Heart (tissue), 3 donors: ENCODE results near the genes NSG2 and NOP16.

DNA sequence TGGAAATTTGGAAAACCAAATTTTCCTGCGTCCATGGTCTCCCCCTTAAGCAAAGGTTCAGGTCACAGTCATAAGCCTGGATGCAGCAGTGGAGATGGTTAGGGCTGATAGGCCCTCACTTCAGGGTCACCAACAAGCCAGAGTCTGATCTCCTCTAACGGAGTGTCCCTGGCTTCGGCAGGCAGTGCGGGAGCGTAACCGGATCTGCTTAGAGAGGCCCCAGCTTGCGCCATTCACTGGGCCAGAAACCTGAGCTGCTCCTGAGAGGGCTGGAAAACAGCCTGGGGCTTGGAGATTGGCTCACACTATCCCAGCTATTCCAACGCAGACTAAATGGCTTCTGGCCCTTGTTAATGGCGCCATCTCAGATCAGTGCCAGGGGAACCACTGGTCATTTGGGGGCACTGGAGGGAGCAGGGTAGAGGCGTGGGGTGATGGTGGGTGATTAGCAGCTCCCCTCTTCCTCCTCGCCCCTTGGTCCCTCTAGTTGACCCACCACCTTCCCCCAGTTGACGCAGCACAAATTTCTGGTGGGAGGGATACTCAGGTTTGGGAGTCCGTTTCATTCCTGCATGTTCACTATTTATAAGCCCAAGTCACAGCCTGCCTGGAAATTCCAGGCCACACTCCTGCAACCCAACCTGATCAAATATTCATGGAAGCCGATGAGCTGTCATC lies 134.7 kb upstream of the CPEB4 start:
- RAMPAGE, long total RNA, 2 experiments, result no peak in any of the 2 experiments

GRCh38 chr5:173839114-173839513 lies 49.0 kb upstream of the CPEB4 start:
- RAMPAGE, long total RNA, 2 experiments, result no peak in any of the 2 experiments

DNA sequence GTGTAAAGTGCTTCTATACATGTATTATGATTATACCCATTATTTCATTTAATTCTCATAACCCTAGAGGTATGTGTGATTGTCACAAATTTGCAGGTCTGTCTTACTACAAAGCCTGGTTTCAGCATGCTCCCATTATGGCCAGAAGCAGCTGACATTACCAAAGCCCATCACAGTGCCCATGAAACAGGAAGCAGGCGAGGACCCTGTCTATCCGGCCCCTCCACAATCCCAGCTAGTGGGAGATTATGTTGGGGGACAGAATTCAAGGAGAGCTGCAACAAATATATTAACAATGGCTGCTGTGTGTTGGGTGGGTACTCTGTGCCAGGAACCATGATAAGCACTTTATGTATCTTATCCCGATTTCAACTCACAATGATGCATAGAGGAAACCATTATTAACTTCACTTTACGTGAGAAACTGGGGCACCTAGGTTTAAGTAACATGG lies 22.5 kb upstream of the CPEB4 start:
- RAMPAGE, long total RNA, 2 experiments, result no peak in any of the 2 experiments

DNA sequence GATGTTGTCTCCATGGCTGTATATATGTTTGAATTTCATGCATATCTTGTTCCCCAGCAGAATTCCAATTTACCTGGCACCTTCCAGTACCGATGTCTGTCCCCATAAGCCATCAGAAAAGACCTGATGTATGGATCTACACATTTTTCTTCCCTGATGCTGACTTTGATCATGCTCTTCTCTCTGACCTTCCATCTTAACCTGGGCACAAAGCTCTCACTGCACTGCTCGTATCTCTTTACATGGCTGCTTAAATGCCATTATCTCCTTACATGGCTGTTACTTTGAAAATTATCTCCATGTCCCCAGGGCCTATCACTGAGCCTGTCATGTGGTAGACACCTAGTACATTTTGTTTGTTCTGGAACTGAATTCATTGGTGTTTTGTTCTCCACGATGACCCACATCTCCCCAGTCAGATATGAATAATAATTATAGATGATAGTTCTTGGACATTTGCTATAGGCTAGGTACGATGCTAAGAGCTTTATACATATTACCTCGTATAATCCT lies 10.0 kb upstream of the CPEB4 start:
- RAMPAGE, long total RNA, 2 experiments, result start-site peak on the minus strand in 1 of 2 experiments, centred at position 204 of the sequence, 19 reads per replicate

DNA sequence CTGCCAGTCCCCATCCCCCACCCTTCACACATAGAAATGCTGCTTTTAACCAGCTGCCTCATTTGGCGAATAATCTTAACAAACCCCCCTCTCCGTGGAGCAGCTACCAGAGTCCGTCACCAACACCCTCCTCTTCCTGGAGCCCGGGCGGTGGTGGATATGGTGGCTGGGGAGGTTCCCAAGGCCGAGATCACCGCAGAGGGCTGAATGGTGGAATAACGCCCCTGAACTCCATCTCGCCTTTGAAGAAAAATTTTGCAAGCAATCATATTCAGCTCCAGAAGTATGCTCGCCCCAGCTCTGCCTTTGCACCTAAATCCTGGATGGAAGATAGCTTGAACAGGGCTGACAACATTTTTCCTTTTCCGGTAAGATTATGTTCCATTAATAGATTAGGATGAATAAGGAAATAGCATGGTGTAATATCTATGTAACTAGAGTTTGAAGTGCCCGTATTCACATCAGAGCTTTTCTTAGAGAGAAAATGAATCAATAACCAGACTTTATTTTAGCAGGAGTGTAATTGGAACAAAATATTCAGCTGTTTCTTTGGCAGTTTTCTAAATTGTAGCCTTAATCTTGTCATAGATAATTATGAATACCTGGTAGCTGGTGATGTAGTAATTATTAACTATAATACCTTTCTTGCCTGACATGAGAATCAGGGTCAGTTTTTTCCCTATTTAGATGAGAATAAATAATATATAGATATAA lies 2.5 kb downstream of the CPEB4 start:
- RAMPAGE, long total RNA, 2 experiments, result no peak in any of the 2 experiments

DNA sequence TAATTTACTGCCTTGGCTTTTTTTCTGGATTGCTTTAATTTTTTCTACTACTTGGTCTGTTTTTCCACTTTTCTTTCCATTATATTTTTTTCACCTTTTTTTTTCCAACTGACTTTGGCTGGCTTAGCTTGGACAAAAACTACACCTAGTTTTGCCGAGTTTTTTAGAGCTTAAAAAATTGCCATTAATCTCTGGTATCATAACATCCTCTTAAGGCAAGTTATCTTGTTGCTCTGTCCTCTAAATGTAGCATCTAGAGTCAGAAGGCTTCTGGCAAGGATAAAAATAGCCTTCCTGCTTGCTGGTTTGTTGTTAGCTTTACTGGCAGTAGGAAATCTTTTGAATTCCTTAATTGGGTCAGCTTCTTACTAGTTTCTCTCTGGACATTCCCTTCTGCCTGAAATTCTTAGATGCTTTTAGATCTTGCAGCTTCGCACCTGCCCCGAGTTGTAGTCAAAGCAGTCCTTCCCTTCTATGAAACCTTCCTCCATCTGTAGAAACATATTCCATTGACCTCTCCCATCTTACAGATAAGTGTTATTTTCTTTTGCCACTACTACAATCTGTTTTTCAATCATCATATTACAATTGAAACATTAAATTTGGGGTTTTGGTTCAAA lies 35.6 kb downstream of the CPEB4 start:
- RAMPAGE, long total RNA, 2 experiments, result no peak in any of the 2 experiments

- RAMPAGE, long total RNA, 2 experiments, result no peak in any of the 2 experiments
Measured at GRCh38 chr5:173957610-173959095, 30.8 kb upstream of the C5orf47 start.

DNA sequence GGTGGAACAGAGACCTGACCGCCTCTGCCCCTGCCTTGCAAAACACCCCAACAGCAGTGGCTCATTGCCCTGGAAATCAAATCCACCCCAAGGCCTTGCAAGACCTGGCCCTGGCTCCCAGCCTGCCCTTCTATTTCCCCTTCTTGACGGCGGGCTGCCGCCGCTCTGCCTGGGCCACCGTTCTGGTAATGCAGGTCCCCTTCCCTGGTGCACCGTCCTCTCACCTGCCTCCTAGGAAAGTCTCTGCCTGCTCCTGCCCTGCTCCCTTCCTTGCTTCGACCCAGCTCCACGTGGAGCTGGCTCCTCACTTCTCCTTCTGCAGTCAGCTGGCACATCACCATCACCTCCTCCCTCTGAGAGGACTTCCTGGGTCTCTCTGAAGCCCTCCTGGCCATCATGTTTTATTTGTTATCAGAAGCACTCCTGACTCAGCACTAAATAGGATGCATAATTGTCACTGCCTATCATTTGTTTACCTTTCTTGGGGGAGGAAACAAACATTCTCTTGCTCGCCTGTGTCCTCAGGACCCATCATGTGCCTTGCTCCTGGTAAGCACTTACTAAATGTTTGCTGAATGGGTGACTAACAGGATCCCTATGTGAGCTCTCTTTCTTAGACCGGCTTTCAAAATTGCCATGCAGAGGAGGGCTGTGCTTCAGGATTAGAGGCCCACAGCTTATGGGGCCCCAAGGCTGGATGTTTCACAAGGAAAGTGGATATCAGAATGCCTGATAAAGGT lies 19.7 kb upstream of the C5orf47 start:
- RAMPAGE, long total RNA, 2 experiments, result no peak in any of the 2 experiments

- RAMPAGE, long total RNA, 2 experiments, result no peak in any of the 2 experiments
Measured at GRCh38 chr5:174045477-174045959, at the start of gene NSG2. TSS of gene NSG2 (plus strand) at chr5:174045706.

- RAMPAGE, long total RNA, 2 experiments, result no peak in any of the 2 experiments
Measured at GRCh38 chr5:175059828-175060454, 335.6 kb downstream of the MSX2 start.

DNA sequence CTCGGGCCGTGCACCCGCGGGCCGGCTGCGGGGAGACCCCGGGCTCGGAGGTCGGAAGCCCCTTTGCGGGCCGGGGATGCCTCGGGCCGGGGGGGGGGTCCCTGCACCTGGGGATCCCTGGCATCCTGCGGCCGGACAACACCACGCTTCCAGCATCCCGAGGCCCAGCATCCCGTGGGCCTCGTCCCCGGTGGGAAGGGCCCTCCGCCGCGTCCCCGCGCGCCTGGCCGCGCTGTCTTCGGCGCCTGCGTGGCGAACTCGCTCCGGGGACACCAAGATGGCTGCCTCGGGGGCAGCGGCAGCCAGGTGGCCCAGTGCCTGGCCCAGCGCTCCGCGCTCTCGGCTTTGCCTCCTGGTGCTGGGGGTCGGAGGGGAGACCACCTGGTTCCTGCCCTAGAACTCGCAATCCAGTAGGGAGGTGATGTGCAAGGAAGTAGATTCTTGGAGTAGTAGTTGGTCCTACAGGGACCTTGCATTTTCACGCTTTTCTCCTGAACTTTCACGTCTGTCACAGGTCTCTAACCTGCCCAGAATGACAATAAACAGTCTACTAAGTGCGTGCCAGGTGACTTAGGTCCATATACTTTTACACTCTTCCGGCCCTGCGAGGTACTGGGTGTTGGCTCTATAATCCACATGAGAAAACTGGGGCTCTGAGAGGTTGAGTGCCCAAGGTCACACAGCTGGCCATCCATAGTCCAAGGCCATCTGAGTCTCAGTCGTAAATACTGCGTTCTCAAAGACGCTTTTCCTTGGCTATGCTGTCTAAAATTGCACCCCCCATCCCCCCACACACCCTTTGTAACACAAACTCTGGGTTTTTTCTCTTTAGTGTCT lies 579 bp downstream of the SFXN1 start:
- RAMPAGE, long total RNA, 2 experiments, result no peak in any of the 2 experiments

DNA sequence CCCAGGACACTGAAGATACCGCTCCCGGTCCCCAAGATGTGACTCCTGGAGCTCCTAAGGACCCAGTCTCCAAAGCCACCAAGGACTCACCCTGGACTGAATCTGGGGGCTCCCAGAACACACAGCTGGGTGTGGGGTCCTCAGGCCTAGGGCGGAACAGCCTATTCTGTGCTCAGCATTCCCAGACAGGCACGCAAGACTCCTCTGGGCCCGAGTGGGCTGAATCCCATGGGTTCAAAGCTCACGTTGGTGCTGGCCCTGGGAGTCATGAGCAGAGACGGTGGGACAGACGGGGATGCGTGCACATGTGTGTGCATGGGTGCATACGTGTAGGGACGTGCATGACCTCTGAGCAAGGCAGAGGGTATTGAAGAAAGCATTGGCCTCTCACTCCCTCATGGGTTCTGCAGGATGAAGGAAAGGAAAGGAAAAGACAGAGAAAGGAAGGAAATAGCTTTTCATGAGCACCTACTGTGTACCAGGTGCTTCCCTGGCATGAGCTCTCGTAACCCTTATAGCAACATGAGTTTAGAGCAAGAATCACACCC lies 50.2 kb downstream of the HRH2 start:
- RAMPAGE, long total RNA, 2 experiments, result no peak in any of the 2 experiments

GRCh38 chr5:175867817-175868612 lies 3.4 kb upstream of the CPLX2 start:
- RAMPAGE, long total RNA, 2 experiments, result no peak in any of the 2 experiments

GRCh38 chr5:176270229-176270708 lies 32.0 kb downstream of the SIMC1 start:
- RAMPAGE, long total RNA, 2 experiments, result no peak in any of the 2 experiments

- RAMPAGE, long total RNA, 2 experiments, result no peak in any of the 2 experiments
Measured at GRCh38 chr5:176341755-176342192, 19.8 kb downstream of the KIAA1191 start.

GRCh38 chr5:176386581-176387070 lies 1.8 kb downstream of the NOP16 start:
- RAMPAGE, long total RNA, 2 experiments, result no peak in any of the 2 experiments

- RAMPAGE, long total RNA, 2 experiments, result start-site peak on the plus strand in 2 of 2 experiments, at chr5:176388748-176388806 at its widest, 1,106 to 5,403 reads per replicate; start-site peak on the minus strand in 2 of 2 experiments, at chr5:176388298-176388613 at its widest, 293 to 1,219 reads per replicate
Measured at GRCh38 chr5:176387807-176388892, at the start of gene NOP16. TSS of gene NOP16 (minus strand) at chr5:176388598.

- RAMPAGE, long total RNA, 2 experiments, result no peak in any of the 2 experiments
Measured at GRCh38 chr5:176537674-176538017, 444 bp upstream of the RNF44 start.

DNA sequence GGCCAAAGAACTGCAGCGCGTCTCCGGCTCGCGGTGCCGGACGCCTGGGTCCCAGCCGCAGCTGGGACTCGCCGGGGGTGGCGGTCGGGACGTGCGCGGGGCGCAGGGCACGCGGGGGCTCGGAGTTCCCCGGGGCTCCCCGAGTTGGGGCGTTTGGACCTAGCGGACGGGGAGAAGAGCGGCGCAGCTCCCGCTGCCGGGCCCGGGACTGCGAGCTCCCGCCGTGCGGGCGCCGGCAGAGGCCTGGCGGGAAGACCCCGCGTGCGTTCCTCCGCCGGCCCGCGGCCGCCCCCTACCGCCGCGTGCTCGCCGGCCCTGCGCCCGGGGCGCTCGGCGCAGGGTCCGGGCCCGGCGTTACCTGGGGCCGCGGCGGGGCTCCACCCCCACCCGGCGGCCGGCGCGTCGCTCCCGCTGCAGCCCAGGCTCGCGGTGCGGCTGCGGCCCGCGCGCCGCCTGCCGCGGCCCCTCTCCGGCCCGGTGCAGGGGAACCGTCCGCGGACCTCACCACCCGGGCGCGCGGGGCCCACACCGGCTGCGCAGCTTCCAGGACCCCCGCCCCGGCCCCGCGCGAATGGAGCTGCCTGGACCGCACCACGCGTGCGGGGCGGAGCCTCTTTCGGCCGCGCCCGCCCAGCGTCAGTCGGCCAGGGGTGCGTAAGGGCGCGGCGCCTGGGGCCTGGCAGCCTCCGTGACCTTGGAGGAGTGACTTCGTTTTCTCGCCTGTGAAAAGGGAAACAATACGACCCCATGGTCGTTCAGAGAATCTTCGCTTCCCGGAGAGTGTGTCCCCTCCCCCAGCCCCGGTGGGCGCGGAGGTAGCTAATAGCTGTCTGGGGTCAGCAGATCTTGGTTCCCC lies 5.9 kb upstream of the RNF44 start:
- RAMPAGE, long total RNA, 2 experiments, result no peak in any of the 2 experiments

GRCh38 chr5:176596266-176597591 lies 13.2 kb downstream of the GPRIN1 start:
- RAMPAGE, long total RNA, 2 experiments, result no peak in any of the 2 experiments